ENCODE results near the gene SALL3.

DNA sequence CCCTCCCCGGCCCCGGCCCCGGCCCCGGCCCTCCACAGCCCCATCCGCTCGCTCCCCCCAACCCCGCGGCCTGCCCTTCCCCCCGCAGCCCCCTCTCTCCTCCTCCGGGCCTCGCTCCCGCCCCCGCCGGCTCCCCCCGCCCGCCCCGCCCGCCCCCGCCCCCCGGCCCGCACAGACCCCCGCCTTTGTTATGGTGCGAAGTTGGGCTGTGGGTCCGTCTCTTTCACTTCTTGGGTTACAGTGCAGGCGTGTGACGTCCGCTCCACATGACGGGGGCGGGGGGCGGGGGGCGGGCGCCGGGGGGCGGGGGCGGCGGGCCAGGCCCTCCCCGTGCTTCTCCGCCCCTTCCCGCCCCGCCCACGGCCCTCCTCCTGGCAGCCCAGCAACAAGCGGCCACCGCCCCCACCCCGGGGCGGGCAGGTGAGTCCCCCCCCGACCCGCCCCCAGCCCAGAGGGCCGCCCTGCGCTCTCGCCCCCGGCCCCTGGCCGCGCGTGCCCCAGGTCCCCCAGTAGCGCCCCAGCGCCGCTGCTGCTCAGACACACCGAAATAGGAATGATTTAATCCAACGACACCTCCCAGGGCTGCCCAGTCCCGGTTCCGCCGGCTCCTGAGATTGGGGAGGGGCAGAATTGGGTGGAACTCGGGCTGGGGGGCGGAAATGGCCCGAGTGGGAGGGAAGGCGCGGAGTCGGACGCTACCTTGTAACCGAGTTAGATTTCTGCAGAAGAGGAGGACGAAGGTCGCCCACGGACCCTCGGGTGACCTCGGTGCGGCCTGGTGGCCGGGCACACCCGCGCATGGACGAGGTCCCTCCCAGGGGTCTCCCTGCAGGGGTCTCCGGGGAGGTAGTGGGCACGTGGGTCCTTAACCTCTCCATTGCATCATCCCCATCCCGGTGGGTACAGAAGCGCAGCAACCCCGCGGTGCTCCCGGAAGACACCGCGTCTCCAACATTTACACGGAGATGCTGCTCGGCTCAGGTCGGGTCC lies 3.5 kb downstream of the ZNF516 start:
- PRO-cap = unidirectional peak, minus-strand start at position 239 of the sequence
- RAMPAGE, long total RNA, 4 experiments = start-site peak on the plus strand in 1 of 4 experiments, centred at position 359 of the sequence, 5 reads per replicate

GRCh38 chr18:76521706-76522785 lies 27.0 kb upstream of the ZNF516 start:
- PRO-cap = no peak
- RAMPAGE, long total RNA, 4 experiments = no peak in any of the 4 experiments

GRCh38 chr18:76559239-76559624 lies 64.2 kb upstream of the ZNF516 start:
- PRO-cap = no peak
- RAMPAGE, long total RNA, 4 experiments = no peak in any of the 4 experiments

DNA sequence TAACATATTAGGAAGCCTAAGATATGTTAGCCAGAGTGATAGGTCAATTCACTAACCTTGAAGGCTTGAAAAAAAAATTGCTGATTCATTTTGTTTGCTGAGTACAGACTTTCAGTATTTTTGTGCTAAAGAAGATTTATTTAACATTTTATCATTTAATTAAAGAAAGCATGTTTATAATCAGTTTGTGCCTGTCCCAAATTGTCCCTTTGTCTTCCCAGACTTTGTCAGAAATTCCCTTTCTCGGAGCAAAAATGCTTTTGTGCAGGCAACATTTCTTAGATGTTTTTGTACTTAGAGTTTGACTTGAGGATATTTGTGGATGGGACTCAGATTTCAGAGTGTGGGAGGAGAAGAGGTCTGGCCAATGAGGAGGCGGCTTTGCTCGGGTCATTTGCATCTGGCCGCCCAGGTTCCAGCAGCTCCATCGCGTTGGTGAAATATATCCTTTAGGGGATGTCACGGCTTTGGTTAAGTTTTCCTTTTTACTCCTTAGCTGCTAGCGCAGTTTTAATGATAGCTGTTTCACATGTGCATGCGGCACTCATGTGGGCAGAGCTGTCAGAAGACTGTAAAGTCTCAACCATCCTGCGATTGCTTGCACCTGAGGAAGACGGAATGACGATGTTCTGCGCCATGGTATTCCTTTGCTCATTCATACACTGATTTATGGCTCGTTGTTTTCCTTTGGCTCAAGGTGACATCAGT lies 70.1 kb upstream of the ZNF516 start:
- PRO-cap = no peak
- RAMPAGE, long total RNA, 4 experiments = start-site peak on the plus strand in 1 of 4 experiments, centred at position 449 of the sequence, 5 reads per replicate

DNA sequence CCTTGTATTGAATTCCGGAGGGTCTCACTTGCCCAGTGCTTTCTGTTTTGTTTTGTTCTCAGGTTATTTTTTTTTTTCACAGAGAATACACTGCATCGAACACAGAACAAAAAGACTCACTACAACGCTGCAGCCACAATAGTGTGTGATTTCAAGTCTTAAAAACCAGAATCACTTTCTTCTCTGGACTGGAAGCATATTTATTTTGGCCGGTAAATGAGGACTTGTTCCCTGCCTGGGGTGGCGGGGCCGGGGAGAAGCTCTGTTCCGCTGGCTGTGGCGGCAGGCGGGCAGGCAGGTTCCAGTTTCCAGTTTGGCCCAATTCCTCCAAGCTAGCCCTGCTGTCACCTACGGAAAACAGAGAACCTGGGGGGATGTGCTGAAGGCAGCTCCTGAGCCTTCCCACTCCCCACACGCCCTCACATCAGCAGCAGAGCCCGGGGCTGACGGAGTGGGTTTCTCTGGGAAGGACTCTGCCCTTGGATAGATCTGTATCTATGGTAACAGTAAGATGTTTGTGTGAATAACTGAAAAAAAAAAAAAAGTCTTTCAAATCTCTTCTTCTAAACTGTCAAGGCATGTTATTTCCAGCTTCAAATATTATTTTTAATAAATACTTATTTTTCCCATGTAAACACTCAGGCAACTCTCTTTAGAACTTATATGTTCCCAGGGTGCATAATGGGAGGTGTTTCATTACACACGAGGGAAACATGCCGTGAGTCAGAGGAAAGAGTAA lies 115.9 kb upstream of the ZNF516 start:
- PRO-cap = no peak
- RAMPAGE, long total RNA, 4 experiments = no peak in any of the 4 experiments

GRCh38 chr18:76670547-76670901 lies 151.8 kb upstream of the ZNF236 start:
- PRO-cap = no peak
- RAMPAGE, long total RNA, 4 experiments = no peak in any of the 4 experiments

GRCh38 chr18:77054060-77054580 lies 78.5 kb downstream of the MBP start:
- PRO-cap = no peak
- RAMPAGE, long total RNA, 4 experiments = no peak in any of the 4 experiments

DNA sequence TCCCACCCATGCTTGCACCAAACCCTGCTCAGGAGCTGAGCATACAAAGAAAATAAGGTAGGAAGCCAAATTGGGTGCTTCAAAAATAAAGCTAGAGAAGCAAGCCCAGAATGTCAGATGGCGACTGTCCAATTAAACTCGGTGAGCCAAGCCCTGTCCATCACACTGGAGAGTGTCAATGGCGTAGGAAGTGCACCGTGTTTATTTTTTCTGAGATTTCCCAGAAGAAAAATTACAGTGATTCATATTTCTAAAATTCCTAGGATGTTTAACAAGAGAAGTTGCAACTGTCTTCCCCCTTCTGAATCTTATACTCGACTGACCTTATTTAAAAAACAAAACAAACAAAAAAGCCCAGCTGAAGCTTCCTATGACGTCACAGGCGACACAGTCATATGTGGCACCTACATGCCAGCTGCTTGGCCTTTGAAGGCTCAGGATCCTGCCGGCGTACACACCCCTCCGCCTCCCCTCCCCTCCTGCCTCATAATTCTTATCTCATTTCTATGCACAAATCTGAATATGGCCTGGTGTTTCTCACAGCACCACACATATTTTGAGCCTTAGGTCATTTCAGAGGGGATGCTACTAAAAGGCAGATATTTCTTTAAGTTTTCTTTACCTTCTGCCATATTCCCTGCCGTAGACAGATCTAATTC lies 60.8 kb downstream of the MBP start:
- PRO-cap = no peak
- RAMPAGE, long total RNA, 4 experiments = no peak in any of the 4 experiments

DNA sequence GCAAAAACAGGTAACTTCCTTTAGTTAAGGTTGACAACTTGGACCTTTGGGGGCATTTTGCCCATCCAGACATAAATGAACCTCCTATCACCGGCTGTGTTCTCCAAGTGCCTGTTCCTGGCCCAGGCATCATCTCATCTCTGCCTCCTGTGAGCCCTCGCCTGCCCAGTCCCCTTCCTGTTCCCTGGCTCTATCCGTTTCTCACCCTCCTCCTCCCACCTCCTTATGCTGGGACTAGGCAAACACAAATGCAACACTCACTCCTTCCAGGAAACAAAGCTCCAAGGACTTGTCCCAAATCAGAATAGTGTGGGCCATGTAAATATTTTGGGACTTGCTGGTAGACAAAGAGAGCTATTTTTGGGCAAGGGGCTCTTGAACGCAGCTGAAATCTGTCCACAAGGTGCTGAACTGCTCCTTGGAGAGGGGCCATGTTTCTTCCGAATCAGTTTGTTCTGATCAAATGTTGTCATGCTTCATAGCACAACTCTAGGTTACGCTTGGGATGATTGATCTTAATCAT lies 25.3 kb downstream of the MBP start:
- PRO-cap = no peak
- RAMPAGE, long total RNA, 4 experiments = no peak in any of the 4 experiments

- PRO-cap = no peak
- RAMPAGE, long total RNA, 4 experiments = no peak in any of the 4 experiments
These were observed 8.7 kb downstream of the MBP start for GRCh38 chr18:77123786-77124388.

DNA sequence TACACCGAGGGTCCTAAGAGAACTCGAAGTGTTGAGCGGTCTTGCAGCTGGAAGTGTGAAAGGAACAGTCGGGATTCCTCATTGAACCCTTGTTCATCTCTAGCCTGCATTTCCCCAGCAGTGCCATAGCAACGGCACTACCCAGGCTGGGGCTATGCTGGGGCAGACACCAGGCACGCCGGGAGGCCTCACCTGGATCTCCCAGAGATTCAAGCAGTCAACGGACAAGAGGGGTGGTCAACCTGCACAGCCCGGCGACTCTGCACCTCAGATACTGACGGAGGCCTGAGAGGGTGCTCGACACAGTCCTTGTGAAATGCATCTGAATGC lies 604.2 kb downstream of the GALR1 start:
- PRO-cap = no peak
- RAMPAGE, long total RNA, 4 experiments = no peak in any of the 4 experiments

- PRO-cap = no peak
- RAMPAGE, long total RNA, 4 experiments = no peak in any of the 4 experiments
These were observed 856.6 kb upstream of the SALL3 start for GRCh38 chr18:78122954-78123501.

DNA sequence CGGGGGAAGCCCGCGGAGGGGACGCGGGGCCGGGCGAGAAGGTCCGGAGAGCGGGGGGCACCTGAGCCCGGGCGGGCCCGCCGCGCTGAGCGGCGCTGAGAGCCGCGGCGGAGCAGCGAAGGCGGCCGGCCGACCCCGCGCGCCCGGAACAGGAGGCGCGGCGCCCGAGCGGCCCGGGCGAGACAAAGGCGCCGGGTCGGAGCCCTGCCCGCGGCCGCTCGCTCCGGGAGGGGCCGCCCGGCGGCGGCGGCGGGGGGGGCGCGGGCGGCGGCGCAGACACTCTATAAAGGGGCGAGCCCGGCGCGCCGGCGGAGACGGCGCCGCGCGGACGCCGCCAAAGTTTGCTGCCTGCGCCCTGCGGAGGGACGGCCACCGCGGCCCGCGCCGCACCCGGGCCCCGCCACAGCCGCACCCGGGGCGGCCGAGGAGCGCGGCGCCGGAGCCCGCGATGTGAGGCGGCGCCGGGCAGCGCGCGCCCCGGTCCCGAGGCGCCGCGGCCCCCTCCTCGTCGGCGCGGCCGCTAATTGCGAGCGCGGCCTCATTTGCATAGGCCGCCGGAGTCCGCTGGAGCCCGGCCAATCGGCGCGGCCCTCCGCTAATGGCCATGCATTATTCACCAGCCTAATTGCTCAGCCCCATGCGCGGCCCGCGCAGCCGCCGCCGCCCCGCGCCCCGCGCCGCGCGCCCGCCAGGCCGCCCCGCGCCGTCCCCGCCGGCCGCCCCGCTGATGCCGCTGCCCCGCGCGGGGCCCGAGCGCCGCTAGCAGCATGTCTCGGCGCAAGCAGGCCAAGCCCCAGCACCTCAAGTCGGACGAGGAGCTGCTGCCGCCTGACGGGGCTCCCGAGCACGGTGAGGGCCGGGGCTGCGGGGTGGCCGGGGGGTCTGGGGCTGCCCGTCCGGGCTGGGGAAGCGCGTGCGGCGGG lies at the start of gene SALL3:
Gene SALL3, plus strand, starts transcription at position 311 of the 923 bp plus-strand sequence.
- PRO-cap = no peak
- RAMPAGE, long total RNA, 4 experiments = no peak in any of the 4 experiments

- PRO-cap = no peak
- RAMPAGE, long total RNA, 4 experiments = no peak in any of the 4 experiments
These were observed 70.1 kb downstream of the ATP9B start for GRCh38 chr18:79139314-79139623.

DNA sequence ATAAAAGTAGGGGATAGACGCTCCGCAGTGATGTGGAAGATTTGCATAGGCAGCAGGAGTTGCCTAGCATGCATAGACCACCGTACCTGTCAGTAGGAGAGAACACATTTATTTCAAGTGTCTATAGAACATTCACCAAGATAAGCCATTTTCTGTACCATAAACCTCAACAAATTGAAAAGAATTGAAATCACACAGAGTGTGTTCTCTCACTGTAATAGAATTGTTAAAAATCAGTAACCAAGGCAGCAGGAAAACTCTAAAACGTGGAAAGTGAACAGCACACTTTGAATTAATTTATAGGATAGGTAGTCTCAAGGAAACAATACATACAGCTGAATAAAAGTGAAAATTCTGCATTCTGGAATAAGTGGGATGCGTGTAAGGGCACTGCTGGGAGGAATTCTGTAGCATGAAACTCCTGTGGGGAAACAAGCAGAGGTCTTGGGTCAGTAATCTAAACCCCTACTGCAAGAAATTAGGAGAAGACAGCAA lies 78.1 kb downstream of the ATP9B start:
- PRO-cap = no peak
- RAMPAGE, long total RNA, 4 experiments = no peak in any of the 4 experiments

DNA sequence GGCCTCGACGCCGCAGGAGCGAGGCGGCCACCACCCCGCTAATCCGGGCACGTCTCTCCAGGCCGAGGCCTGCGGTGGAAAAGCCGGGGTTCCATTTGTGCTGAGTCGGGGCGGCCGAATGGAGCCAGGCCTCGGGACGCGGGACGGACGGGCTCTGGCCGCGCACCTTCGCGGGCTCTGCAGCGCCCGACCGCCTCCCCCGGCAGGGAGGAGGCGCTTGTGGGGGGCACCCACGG lies 1.2 kb upstream of the NFATC1 start:
- PRO-cap = no peak
- RAMPAGE, long total RNA, 4 experiments = no peak in any of the 4 experiments

GRCh38 chr18:79396677-79396983 lies 900 bp downstream of the NFATC1 start:
- PRO-cap = no peak
- RAMPAGE, long total RNA, 4 experiments = no peak in any of the 4 experiments

DNA sequence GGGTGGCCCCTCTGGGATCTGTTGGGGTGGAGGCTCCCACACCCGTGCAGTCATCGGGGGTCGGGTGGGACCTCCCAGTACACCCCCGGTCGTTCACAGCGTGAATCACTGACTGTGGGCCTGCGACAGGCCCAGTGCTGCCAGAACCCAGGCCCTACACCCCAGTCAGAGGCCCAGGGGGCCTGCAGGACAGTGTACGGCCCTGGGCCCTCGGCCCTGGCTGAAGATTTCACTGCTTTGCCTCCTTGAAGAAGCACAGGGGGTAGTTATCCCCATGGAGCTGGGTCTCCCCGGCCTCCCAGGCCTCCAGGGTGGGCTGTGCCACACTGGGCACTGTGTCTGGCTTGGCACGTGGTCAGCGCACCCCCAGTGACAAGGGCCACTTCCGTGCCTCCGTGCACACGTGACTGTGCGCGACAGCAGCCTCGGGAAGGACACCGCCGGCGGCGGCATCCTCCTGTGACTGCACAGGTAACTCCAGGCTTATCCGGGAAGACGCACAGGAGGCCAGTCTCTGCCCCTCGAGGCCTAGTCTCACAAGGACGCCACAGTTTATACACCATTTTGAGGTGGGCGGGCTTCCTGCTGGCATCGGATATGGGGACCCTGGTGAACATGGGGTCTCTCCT lies 6.1 kb downstream of the NFATC1 start:
- PRO-cap = no peak
- RAMPAGE, long total RNA, 4 experiments = no peak in any of the 4 experiments

GRCh38 chr18:79464871-79466183 lies 69.6 kb downstream of the NFATC1 start:
- PRO-cap = no peak
- RAMPAGE, long total RNA, 4 experiments = no peak in any of the 4 experiments

GRCh38 chr18:79577863-79578189 lies 101.8 kb upstream of the CTDP1 start:
- PRO-cap = no peak
- RAMPAGE, long total RNA, 4 experiments = no peak in any of the 4 experiments

Data from omental fat pad (tissue), 4 donors.